GM12878 (cell line): ENCODE measurements around a stretch of chr6.

DNA sequence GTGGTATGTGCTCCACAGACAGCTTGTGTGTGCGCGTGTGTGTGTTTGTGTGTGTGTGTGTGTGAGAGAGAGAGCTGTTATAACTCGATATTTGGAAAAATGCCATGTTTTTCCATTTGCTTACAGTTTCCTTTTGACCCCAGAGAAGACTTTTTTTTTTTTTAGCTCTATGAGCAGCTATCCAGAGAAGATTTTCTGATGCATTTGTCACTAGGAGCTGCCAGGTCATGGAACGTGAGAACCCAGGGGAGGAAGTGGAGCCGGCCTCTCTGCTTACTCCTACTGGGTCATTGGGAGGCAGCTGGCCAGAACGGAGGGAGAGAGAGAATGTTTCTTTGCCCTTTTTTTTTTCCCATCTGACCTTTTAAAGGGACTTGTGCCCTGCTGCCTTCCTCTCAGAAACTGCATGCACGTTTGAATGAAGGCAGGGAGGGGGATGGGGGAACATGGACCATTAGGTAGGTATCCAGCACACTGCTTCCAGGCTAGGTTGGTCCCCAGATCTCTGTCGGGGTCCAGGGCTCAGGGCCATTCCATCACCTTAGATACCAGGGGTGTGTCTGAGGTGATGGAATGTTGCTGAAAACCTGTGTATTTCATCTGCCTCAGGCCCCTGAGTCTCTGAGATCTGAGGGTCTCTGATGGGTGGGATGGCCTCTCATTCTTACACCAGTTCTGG lies 11.1 kb upstream of the MRPS18A start:
- RAMPAGE, long total RNA, result no peak
- RRBS, 2 experiments, result no CpG with 5 or more reads among the region's 8 CpGs
CAGE:
- cytosol, long polyA minus RNA, result no peak
- cytosol, long polyA plus RNA, result no peak
- long polyA plus RNA, result no peak
- nucleolus, long total RNA, result no peak
- nucleus, long polyA plus RNA, result no peak
- nucleus, long total RNA, result no peak

- RAMPAGE, long total RNA, result no peak
- RRBS, 2 experiments, result no CpG with 5 or more reads among the region's 8 CpGs
CAGE:
- cytosol, long polyA minus RNA, result no peak
- cytosol, long polyA plus RNA, result no peak
- long polyA plus RNA, result no peak
- nucleolus, long total RNA, result no peak
- nucleus, long polyA plus RNA, result no peak
- nucleus, long total RNA, result no peak
Measured at GRCh38 chr6:43714746-43715567, 27.4 kb upstream of the MRPS18A start.

DNA sequence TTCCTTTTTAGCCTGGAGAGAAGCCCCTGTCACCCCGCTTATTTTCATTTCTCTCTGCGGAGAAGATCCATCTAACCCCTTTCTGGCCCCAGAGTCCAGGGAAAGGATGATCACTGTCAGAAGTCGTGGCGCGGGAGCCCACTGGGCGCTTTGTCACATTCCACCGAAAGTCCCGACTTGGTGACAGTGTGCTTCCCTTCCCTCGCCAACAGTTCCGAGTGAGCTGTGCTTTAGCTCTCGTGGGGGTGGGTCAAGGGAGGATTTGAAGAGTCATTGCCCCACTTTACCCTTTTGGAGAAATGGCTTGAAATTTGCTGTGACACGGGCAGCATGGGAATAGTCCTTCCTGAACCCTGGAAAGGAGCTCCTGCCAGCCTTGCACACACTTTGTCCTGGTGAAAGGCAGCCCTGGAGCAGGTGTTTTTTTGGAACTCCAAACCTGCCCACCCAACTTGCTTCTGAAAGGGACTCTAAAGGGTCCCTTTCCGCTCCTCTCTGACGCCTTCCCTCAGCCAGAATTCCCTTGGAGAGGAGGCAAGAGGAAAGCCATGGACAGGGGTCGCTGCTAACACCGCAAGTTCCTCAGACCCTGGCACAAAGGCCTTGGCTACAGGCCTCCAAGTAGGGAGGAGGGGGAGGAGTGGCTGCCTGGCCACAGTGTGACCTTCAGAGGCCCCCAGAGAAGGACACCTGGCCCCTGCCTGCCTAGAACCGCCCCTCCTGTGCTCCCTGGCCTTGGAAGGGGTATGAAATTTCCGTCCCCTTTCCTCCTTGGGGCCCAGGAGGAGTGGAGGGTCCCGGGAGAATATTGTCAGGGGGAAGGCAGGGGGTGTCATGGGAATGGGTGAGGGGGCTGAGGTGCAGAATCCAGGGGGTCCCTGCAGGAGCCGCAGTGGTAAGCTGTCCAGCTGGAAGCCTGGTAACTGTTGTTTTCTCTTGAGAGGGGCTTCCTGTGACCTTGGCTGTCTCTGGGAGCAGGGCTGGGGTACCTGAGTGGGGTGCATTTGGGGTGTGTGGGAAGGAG lies 2.5 kb downstream of the VEGFA start:
- RAMPAGE, long total RNA, result no peak
- RRBS, 2 experiments, result no CpG with 5 or more reads among the region's 20 CpGs
CAGE:
- cytosol, long polyA minus RNA, result no peak
- cytosol, long polyA plus RNA, result no peak
- long polyA plus RNA, result no peak
- nucleolus, long total RNA, result no peak
- nucleus, long polyA plus RNA, result no peak
- nucleus, long total RNA, result no peak

GRCh38 chr6:43774613-43775321 lies 4.8 kb downstream of the VEGFA start:
- RAMPAGE, long total RNA, result no peak
- RRBS, 2 experiments, result no CpG with 5 or more reads among the region's 13 CpGs
CAGE:
- cytosol, long polyA minus RNA, result no peak
- cytosol, long polyA plus RNA, result no peak
- long polyA plus RNA, result no peak
- nucleolus, long total RNA, result no peak
- nucleus, long polyA plus RNA, result no peak
- nucleus, long total RNA, result no peak

- RAMPAGE, long total RNA, result no peak
- RRBS, 2 experiments, result no CpG with 5 or more reads among the region's 3 CpGs
CAGE:
- cytosol, long polyA minus RNA, result no peak
- cytosol, long polyA plus RNA, result no peak
- long polyA plus RNA, result no peak
- nucleolus, long total RNA, result no peak
- nucleus, long polyA plus RNA, result no peak
- nucleus, long total RNA, result no peak
Measured at GRCh38 chr6:43787317-43787544, 17.2 kb downstream of the VEGFA start.

DNA sequence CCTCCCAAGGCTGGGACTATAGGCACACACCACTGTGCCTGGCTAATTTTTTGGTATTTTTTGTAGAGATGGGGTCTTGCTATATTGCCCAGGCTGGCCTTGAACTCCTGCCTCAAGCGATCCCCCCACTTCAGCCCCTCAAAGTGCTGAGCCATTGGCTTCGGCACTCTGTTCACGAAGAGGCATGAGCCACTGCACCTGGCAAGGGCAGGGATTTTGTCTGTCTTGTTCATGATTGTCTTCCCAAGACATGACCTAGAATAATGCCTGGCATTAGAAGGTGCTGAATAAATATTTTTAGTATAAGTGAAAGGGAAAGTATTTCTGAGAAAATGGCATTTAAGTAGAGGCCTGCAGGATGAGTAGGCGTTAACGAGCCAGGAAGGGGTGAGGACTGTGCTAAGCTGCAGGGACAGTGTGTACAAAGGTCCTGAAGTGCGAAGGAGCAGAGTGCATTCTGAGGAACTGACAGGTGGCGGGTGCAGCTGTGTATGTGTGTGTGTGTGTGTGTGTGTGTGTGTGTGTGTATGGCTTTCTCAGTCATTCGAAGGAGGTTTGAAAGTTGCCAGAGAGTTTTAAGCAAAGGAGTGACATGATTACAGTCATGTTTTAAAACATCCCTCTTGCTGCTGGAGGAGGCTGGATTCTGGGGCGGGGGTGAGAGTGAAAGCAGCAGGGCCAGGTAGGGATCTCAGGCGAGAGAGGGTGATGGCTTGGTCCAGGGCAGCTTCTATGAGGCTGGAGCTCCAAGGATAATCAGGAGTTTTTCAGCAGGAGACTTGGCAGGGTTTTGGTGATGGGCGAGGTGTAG lies 43.1 kb downstream of the VEGFA start:
- RAMPAGE, long total RNA, result no peak
- RRBS, 2 experiments, result no CpG with 5 or more reads among the region's 11 CpGs
CAGE:
- cytosol, long polyA minus RNA, result no peak
- cytosol, long polyA plus RNA, result no peak
- long polyA plus RNA, result no peak
- nucleolus, long total RNA, result no peak
- nucleus, long polyA plus RNA, result no peak
- nucleus, long total RNA, result no peak

- RAMPAGE, long total RNA, result no peak
- RRBS, 2 experiments, result no CpG with 5 or more reads among the region's 6 CpGs
CAGE:
- cytosol, long polyA minus RNA, result no peak
- cytosol, long polyA plus RNA, result no peak
- long polyA plus RNA, result no peak
- nucleolus, long total RNA, result no peak
- nucleus, long polyA plus RNA, result no peak
- nucleus, long total RNA, result no peak
Measured at GRCh38 chr6:43823866-43824497, 54.0 kb downstream of the VEGFA start.

DNA sequence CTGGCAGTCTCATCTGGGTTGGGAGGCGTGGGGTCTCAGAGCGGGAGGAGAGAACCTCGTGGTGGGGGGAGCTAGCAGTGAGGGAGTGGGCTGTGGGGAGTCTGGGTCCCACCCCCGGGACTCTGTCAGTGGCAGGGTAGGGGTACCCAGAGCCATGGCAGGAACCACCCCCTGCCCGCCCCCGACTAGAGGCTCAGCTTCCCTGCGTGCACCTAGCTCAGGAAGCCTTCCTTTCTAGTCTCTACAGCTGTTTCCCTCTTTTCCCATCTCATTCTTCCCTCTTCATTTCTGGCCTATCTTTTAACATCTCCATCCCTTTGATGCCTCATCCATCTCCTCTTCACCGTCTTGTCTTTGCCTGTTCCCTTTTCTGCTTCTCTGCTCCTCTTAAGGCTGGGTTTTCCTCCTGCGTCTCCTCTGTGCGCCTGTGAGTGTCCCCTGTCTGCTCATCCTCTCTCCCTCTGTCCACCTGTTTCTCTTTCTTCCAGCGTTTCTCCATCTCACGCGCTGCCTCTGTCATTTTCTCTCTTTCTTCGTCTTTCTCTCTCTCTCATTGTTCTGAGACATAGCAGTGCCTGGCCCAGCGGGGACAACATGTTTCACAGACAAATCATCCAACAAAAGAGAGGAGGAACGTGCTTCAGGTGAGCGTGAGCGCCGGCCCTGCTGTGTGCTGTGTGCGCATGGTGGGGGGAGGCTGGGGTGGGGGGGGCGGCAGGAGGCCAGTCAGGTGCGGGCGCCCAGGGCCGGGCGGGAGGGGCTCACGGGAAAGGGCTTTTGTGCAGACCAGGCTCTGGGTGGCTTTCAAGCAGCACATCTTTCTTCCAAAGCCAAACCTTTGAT lies 121.0 kb downstream of the VEGFA start:
- RAMPAGE, long total RNA, result no peak
- RRBS, 2 experiments, result 28% methylated on average over 5 of the region's 26 CpGs; no CpG with 5 or more reads in 1 of the 2 experiments
CAGE:
- cytosol, long polyA minus RNA, result no peak
- cytosol, long polyA plus RNA, result no peak
- long polyA plus RNA, result no peak
- nucleolus, long total RNA, result no peak
- nucleus, long polyA plus RNA, result no peak
- nucleus, long total RNA, result no peak

GRCh38 chr6:43915835-43916705 lies 146.1 kb downstream of the VEGFA start:
- RAMPAGE, long total RNA, result no peak
- RRBS, 2 experiments, result no CpG with 5 or more reads among the region's 7 CpGs
CAGE:
- cytosol, long polyA minus RNA, result no peak
- cytosol, long polyA plus RNA, result no peak
- long polyA plus RNA, result no peak
- nucleolus, long total RNA, result no peak
- nucleus, long polyA plus RNA, result no peak
- nucleus, long total RNA, result no peak

DNA sequence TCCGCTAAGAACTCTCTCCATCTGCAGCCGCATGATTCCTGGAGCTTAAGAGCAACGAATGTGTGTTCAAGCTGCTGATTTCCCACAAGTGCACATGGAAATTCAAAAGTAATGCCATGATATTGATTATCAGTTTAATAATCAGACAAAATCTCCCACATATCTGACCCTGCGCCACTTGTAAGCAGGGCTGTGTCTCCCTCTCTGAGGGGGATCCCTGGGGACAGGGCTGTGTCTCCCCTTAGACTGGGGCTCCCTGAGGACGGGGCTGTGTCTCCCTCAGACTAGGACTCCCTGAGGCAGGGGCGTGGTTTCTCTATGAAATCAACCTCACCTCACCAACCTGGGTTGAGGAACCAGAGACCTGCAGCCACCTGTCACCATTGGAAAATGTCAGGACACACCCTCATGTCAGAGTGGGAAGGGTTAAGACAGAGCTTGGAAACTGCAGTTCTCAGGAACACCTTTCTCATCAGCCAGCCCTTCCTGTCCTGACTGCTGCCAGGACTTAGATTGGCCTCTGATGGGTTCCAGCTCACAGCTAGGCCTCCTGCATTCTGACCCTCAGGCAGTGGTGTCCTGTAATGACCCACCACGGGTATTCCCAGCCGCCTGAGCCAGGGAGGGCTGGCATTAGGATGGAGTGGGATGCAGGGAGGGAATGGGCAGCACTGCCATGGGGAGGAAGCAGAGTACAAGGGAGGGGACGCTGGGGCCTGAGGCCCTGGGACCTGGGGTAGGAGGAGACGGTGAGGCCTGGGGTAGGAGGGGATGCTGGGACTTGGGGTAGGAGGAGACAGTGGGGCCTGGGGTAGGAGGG lies 76.4 kb downstream of the MRPL14 start:
- RAMPAGE, long total RNA, result no peak
- RRBS, 2 experiments, result no CpG with 5 or more reads among the region's 10 CpGs
CAGE:
- cytosol, long polyA minus RNA, result no peak
- cytosol, long polyA plus RNA, result no peak
- long polyA plus RNA, result no peak
- nucleolus, long total RNA, result no peak
- nucleus, long polyA plus RNA, result no peak
- nucleus, long total RNA, result no peak

DNA sequence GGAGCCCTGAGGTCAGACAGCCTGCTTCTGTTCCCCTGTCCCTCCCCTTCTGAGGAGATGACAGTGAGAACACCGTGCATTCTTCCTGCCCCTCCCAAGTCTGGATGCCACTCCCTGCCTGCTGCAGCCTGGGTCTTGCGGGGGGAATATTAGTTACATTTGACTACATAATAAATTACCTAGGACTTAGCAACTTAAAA lies 11.3 kb downstream of the CAPN11 start:
- RAMPAGE, long total RNA, result no peak
- RRBS, 2 experiments, result no CpG with 5 or more reads among the region's 2 CpGs
CAGE:
- cytosol, long polyA minus RNA, result no peak
- cytosol, long polyA plus RNA, result no peak
- long polyA plus RNA, result no peak
- nucleolus, long total RNA, result no peak
- nucleus, long polyA plus RNA, result no peak
- nucleus, long total RNA, result no peak

GRCh38 chr6:44200691-44201630 lies 15.8 kb upstream of the MYMX start:
- RAMPAGE, long total RNA, result no peak
- RRBS, 2 experiments, result no CpG with 5 or more reads among the region's 6 CpGs
CAGE:
- cytosol, long polyA minus RNA, result no peak
- cytosol, long polyA plus RNA, result no peak
- long polyA plus RNA, result no peak
- nucleolus, long total RNA, result no peak
- nucleus, long polyA plus RNA, result no peak
- nucleus, long total RNA, result no peak

- RAMPAGE, long total RNA, result no peak
- RRBS, 2 experiments, result no CpG with 5 or more reads among the region's 15 CpGs
CAGE:
- cytosol, long polyA minus RNA, result no peak
- cytosol, long polyA plus RNA, result no peak
- long polyA plus RNA, result no peak
- nucleolus, long total RNA, result start-site peak on the plus strand at chr6:44233935-44233941, 75 reads; start-site peak on the plus strand at chr6:44234105-44234114, 62 reads
- nucleus, long polyA plus RNA, result no peak
- nucleus, long total RNA, result no peak
Measured at GRCh38 chr6:44233545-44234384, 10.4 kb downstream of the SLC29A1 start.

DNA sequence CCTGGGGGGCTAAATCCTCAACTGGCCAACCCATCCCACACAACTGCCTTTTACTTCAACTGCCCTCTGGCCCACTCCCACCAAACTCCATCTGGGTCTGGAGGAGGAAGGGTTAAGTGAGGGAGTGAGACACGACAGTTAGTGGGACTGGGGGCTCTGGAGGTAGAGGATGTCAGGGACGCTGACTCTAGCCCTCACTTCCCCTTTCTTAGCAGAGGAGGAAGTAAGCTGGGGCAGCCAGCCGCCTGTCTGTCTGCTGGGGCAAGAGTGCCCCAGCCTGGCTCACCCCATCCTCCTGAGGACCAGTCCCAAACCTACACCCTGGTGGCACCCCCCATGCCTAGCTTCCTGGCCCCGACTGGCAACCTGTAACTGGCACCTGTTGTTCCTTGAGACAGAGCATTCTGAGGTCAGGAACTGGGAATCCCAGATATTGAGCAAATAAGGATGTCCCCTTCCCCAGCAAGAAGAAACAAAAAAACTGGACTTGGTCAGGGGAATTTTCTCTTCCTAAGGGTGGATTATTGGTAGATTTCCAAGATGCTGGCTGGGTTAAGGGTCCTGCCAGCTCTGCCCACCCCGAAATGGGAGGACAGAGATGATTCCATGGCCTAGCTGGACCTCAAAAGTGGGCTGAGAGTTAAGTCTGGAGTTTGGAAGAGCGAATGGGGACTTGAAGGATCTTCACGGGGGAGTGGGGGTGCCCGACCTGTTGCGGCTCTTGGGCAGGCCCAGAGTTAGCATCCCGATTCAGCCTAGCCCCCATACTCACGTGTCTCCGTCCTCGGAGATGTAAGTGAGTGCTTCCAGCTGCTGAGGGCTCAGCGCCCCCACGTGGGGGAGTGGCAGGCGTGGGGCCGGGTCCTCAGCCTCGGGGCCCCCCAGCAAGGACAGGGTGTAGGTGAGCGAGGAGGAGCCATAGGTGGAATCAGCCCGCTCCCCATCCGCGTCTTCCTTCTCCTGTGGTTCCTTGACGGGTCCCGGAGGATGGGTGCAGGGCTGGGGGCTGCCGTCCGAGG lies 832 bp downstream of the NFKBIE start:
- RAMPAGE, long total RNA, result no peak
- RRBS, 2 experiments, result 1 to 2% methylated on average over 3 of the region's 26 CpGs
CAGE:
- cytosol, long polyA minus RNA, result no peak
- cytosol, long polyA plus RNA, result no peak
- long polyA plus RNA, result no peak
- nucleolus, long total RNA, result start-site peak on the minus strand centred at position 180 of the sequence, 605 bp wide, 81 reads
- nucleus, long polyA plus RNA, result no peak
- nucleus, long total RNA, result no peak

- RAMPAGE, long total RNA, result no peak
- RRBS, 2 experiments, result no CpG with 5 or more reads among the region's 5 CpGs
CAGE:
- cytosol, long polyA minus RNA, result no peak
- cytosol, long polyA plus RNA, result no peak
- long polyA plus RNA, result no peak
- nucleolus, long total RNA, result no peak
- nucleus, long polyA plus RNA, result no peak
- nucleus, long total RNA, result no peak
Measured at GRCh38 chr6:44667406-44667989, 280.0 kb downstream of the CDC5L start.

DNA sequence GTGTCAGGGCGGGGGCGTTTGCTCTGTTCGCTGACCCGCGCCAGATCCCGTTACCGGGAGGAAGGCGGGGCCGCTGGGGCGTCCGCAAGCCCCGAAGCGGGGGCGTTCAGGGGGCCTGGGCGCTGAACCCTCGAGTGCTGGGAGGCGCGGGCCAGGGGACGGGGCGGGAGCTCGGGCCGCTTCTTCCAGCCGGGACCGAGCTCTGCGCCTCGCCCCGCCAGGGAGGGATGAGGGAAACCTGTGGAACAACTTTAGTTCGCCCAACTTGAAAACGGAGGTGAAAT lies 45.9 kb upstream of the SUPT3H start:
- RAMPAGE, long total RNA, result no peak
- RRBS, 2 experiments, result 0 to 6% methylated on average over 5 of the region's 29 CpGs
CAGE:
- cytosol, long polyA minus RNA, result no peak
- cytosol, long polyA plus RNA, result no peak
- long polyA plus RNA, result no peak
- nucleolus, long total RNA, result no peak
- nucleus, long polyA plus RNA, result no peak
- nucleus, long total RNA, result no peak

- RAMPAGE, long total RNA, result no peak
- RRBS, 2 experiments, result no CpG with 5 or more reads among the region's 3 CpGs
CAGE:
- cytosol, long polyA minus RNA, result no peak
- cytosol, long polyA plus RNA, result no peak
- long polyA plus RNA, result no peak
- nucleolus, long total RNA, result no peak
- nucleus, long polyA plus RNA, result no peak
- nucleus, long total RNA, result no peak
Measured at GRCh38 chr6:45437200-45437644, 59.5 kb upstream of the SUPT3H start.

GRCh38 chr6:45677168-45677926 lies 299.6 kb upstream of the SUPT3H start:
- RAMPAGE, long total RNA, result no peak
- RRBS, 2 experiments, result no CpG with 5 or more reads among the region's 15 CpGs
CAGE:
- cytosol, long polyA minus RNA, result no peak
- cytosol, long polyA plus RNA, result no peak
- long polyA plus RNA, result no peak
- nucleolus, long total RNA, result no peak
- nucleus, long polyA plus RNA, result no peak
- nucleus, long total RNA, result no peak

DNA sequence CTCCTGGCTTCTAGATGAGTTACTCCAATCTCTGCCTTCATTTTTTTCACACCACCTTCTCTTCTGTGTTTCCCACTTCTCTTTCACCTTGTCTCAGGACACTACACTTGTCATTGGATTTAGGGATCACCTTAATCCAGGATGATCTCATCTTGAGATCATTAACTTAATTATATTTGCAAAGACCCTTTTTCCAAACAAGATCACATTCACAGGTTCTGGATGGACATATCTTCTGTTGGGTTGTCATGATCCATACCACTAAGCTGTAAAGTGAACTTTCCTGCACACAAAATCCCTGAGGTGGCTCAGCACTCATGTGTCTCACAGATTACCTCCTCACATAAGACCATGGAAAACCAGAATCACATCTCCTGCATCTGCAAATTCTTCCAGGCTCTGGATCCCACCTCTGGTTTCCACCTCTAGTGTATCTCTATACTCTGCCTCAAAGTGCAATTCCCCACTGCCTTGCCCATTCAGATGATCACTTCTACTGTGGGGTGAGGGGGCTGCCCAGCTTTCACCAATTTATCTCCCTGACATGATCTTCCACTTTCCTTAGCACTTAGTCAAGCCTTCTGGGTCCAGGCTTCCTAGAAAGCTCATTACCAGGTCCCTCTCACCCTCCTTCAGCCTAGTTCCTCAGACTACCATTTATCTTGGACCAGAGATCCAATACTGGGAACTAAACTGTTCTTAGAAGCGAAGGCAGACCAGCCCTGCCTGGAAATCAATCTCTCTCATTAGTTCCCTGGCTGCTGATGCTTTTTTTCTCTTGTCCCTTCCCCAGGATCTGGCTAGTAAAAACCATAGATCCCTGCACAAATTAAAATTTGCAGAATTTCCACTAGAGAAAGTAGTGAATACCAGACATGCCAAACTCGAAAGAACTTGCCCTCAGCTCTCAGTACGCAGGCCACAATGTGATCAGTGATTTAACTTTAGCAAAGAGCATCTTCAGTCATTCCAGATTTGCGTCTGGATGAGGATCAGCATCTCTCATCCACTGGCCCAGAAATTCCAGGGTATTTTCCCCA lies 91.3 kb downstream of the RCAN2 start:
- RAMPAGE, long total RNA, result no peak
- RRBS, 2 experiments, result no CpG with 5 or more reads among the region's 4 CpGs
CAGE:
- cytosol, long polyA minus RNA, result no peak
- cytosol, long polyA plus RNA, result no peak
- long polyA plus RNA, result no peak
- nucleolus, long total RNA, result no peak
- nucleus, long polyA plus RNA, result no peak
- nucleus, long total RNA, result no peak